ENCODE results near the genes SFXN1, KIAA1191, ARL10, CLTB and TSPAN17.

DNA sequence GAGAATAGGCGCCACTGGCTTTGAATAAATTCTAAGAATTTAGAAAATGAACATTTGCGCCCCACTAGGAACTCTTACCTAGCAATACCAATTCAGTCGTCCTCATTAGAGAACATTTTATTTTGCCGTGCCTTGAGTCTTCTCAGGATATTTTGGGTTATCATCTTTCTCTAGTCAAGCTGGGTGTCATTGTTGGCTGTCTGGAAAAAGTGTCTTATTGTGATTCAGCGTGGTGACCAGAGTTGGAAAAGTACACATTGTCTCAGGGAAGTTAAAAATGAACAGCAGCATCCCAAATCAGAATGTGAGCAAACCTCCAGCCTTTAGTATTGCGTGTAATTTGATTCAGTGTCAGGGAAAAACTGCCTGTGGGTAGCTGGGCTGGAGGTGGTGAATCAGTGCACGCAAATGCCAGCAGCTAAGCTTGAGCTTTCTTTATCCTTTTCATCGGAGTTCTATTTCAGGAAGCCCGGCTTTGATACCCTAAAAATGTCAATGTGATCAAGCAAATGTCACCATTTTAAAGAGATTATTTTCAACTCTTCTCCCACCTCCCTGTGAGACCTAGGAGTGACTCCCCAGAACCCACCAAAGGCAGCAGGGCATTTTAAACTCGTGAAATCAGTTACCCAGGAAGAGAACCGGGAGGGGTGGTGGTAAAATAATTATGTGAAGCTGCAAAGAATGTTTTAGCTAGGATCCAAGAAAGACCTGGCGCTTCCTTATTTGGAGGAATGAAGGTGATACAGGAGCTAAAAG is 25.8 kb upstream of the C5orf47 start:
- PRO-cap, result no peak
- RAMPAGE, long total RNA, 5 experiments, result no peak in any of the 5 experiments
- RRBS, result no CpG with 5 or more reads among the region's 12 CpGs

DNA sequence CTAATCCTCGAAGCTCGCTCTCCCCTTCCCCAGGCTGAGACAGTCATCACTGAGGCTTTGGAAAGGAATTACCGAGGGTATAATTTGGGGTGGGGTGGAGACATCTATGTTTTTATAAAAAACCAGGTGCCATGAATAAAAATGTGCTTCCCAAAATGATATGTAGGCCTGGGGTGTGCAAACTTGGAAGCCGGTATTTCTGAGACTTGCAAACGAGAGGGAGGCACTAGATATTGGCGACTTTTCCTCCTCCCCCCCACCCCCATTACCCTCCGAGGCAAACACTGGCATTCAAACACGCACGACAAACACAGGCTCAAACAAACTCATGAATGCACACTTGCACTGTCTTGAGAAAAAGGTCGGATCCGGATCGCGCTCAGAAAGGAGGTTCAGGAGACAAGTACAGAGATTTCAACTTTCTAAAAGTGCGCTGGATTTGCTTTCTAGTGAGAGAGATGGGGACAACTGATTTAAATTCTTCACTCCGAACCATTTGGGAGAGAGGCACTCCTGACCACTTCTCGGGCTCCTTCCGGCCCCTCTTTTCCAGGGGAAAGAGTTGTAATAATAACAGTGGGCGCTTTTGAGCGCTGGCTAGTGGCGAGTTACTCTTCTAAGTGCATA is 833 bp upstream of the MSX2 start:
- PRO-cap, result no peak
- RAMPAGE, long total RNA, 5 experiments, result no peak in any of the 5 experiments
- RRBS, result no CpG with 5 or more reads among the region's 20 CpGs

DNA sequence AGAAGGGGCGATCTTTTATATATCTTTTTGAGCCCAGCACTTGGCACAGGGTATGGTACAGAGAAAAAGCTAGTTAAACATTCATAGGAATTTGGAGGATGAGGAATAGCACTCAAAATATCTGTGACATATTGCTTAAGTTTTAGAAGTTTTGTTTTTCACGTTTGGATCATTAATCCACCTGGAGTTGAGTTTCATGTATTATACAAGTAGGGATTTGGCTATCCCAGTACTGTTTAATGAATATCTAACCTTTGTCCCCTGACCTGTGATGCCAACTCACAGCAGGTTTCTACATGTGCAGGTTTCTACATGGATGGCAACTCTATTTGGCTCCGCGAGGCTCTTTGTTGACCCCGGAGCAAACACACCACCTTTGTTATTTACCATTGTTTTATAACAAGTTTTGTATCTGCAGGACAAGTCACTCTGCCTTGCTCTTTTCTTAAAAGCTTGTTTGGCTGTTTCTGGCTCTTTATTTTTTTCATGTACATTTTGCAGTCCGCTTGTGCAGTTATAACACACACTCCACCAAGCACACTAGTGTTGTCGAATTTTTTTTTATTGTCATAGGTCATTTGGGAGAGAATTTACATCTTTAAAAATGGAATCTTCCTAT is 926 bp upstream of the SFXN1 start:
- PRO-cap, result no peak
- RAMPAGE, long total RNA, 5 experiments, result no peak in any of the 5 experiments
- RRBS, result no CpG with 5 or more reads among the region's 7 CpGs

DNA sequence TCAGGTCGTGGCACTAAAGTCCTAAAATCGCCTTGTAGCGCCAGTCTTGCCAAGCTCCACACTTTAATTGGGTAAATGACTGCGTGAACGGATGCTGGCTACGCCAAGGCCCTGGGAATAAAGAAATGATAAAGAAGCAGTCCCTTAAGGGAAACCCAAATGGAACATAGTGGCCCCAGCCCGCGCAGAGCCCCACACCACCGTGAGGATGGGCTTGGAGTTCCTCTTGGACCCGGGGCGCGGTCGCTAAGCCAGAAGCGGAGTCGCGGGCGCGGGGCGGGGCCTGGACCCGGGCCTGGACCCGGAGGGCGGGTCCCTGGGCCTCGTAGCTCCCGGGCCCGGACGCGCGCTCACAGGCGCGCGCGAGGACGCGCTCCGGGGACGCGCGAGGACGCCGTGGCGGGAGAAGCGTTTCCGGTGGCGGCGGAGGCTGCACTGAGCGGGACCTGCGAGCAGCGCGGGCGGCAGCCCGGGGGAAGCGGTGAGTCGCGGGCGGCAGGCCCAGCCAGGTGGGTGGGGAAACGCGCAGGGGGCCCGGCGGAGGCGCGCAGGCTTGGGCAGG is at the start of gene SFXN1:
Gene SFXN1, plus strand, starts transcription at position 402 of the 562 bp plus-strand sequence.
- PRO-cap, result bidirectional peak, plus-strand start at position 402 of the sequence, minus-strand start at position 248 of the sequence
- RAMPAGE, long total RNA, 5 experiments, result start-site peak on the plus strand in 5 of 5 experiments, centred at positions 402 to 438 of the sequence, 72 to 435 reads per replicate
- RRBS, result 2% methylated on average over 48 of the region's 61 CpGs

DNA sequence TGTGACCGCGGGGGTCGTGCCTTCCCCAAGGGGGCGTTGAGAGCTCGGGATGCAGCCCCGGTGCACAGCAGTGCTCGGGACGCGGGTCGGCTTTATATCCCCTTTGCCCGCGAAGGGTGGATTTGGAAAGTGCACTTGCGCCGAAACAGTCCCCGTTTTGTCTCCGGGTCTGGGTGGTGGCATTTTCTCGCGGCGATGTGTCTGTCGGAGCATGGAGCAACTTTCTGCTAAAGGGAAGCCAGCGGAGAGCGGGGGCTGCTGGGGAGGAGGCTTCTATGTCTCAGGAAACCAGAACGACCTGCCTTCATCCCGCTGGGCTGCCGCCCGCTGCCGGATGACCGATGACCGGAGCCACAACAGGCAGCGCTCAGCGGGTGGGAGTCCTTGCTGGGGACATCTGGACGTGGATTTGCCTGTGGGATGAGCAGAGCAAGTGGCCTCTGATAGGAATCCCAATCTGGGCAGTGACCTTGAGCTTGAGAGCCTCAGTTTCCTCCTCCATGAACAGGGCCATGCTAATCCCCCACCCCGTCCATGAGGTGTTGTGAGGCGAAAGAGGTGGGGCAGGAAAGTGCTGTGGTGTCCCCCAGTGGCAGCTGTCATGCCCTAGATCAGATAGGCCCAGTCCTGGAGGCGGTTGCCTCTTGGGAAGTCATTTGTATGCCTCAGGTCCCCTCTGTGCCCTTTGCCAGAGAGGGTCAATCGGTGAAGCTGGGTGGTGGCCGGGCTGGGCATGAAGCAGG is 681 bp downstream of the HRH2 start:
- PRO-cap, result no peak
- RAMPAGE, long total RNA, 5 experiments, result no peak in any of the 5 experiments
- RRBS, result 17% methylated on average over 9 of the region's 37 CpGs

- PRO-cap, result no peak
- RAMPAGE, long total RNA, 5 experiments, result no peak in any of the 5 experiments
- RRBS, result no CpG with 5 or more reads among the region's 2 CpGs
These were observed 88.9 kb downstream of the HRH2 start for GRCh38 chr5:175746716-175747224.

DNA sequence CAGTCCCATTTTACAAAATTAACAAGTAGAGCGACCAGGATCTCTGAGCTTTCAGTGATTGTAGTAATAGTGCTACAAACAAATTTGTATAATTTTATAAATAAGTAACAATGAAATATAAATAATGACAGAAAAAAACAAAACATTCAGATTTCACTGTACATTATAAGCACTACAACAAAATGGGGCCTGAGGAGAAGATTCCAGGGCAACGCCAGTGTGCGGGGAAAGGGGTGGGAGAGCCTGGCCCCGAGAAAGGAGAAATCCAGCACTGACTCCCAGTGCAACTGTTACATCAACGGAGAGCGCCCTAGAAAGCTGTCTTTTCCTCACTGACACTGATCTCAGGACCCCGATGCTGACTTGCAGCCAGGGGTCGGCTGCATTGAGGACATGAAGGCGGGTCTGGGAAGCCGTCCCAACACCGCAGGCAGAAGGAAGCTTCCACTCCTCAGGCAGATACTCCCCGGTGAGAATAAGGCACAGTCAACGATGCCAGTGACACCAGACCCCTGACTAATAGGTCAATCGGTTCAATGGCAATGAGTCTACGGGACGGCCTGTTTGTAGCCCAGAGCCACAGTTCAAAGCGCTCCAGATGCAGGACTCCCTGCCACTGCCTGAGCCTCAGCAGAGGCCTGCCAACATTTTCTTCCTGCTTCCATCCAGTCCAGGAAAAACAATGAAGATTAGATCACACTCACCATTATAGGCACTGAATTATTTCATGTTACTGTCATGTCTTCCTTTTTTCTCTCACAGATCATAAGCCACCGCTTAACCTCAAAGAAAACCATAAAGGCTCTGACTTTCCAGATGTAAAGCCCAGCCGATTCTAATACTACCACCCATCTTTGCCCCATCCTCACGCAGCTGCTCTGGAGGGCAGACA is 84.6 kb upstream of the SIMC1 start:
- PRO-cap, result no peak
- RAMPAGE, long total RNA, 5 experiments, result no peak in any of the 5 experiments
- RRBS, result no CpG with 5 or more reads among the region's 20 CpGs

DNA sequence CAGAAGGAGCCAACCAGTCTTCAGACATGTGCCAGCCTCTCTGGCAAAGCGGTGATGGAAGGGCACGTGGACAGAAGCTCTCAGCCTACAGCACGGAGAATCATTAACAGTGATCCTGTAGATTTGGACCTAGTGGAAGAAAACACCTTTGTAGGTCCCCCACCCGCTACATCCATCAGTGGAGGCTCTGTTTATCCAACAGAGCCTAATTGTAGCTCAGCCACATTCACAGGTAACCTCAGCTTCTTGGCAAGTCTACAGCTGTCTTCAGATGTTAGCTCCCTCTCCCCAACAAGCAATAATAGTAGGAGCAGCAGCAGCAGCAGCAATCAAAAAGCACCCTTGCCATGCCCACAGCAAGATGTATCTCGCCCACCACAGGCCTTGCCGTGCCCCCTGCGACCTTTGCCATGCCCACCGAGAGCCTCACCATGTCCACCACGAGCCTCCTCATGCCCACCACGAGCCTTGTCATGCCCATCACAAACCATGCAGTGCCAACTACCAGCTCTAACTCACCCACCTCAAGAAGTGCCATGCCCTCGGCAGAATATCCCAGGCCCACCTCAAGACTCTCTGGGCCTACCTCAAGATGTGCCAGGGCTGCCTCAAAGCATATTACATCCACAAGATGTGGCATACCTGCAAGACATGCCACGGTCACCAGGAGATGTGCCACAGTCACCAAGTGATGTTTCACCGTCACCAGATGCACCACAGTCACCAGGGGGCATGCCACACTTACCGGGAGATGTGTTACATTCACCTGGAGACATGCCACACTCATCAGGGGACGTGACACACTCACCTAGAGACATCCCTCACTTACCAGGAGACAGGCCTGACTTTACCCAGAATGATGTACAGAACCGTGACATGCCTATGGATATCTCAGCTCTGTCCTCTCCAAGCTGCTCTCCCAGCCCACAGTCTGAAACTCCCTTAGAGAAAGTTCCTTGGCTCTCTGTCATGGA is 51.9 kb downstream of the SIMC1 start:
- PRO-cap, result no peak
- RAMPAGE, long total RNA, 5 experiments, result start-site peak on the plus strand in 2 of 5 experiments, centred at positions 352 to 623 of the sequence, 15 to 42 reads per replicate
- RRBS, result no CpG with 5 or more reads among the region's 16 CpGs

DNA sequence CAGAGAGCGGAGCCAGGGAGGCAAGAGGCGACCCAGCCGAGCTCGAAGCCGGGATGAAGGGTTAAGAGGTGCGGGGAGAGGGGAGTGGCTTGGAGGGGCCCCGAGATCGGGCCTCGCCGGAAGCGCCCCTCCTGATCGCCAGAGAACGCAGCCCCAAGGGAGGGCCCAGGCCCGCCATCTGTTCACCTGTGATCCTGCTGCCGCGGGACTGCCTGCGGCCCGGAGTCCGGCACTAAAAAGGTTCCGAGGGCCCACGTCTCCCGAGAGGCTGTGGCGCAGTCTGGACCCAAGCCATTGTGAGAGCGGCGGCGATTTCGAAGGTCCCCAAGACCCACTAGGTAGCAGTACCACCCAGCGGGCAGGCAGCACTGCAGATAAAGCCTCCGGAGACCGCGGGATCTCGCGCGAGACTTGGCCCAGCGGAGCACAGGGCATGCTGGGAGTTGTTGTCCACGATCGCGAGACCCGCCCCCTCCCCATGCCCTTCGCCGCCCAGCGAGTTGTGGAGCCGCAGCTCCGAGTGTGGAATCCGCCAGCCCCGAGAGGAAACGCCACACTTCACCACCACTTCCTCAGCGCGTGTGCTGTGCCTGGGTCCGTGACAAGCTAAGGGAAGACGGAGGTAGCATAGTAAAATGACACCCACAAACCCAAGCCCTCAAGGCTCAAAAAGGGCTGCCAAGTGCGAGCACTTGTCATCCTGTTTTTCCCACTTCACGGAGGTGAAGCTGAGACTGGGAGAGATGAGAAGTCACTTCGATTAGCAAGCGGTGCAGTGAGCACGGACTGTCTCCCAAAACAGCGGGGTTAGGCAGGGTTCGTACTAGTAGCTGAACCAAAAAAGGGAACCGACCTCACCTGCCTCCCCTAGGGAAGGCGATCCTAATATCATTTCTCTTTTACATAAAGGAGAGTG is at the start of gene KIAA1191:
Gene KIAA1191, minus strand, starts transcription at position 349 of the 916 bp plus-strand sequence.
- PRO-cap, result bidirectional peak, plus-strand start at position 525 of the sequence, minus-strand start at position 349 of the sequence
- RAMPAGE, long total RNA, 5 experiments, result start-site peak on the minus strand in 4 of 5 experiments, centred at positions 350 to 390 of the sequence, 26 to 68 reads per replicate
- RRBS, result 1% methylated on average over 17 of the region's 60 CpGs

GRCh38 chr5:176365170-176366202 is at the start of gene ARL10:
Gene ARL10, plus strand, starts transcription at chr5:176365487.
- PRO-cap, result bidirectional peak, plus-strand start at chr5:176365487, minus-strand start at chr5:176365413; bidirectional peak, plus-strand start at chr5:176366158, minus-strand start at chr5:176366086
- RAMPAGE, long total RNA, 5 experiments, result no peak in any of the 5 experiments
- RRBS, result 4% methylated on average over 48 of the region's 118 CpGs

- PRO-cap, result no peak
- RAMPAGE, long total RNA, 5 experiments, result start-site peak on the minus strand in 4 of 5 experiments, at chr5:176397630-176398112 at its widest, 14 to 147 reads per replicate
- RRBS, result 100% methylated on average over 2 of the region's 21 CpGs
These were observed 9.1 kb downstream of the HIGD2A start for GRCh38 chr5:176397499-176398230.

DNA sequence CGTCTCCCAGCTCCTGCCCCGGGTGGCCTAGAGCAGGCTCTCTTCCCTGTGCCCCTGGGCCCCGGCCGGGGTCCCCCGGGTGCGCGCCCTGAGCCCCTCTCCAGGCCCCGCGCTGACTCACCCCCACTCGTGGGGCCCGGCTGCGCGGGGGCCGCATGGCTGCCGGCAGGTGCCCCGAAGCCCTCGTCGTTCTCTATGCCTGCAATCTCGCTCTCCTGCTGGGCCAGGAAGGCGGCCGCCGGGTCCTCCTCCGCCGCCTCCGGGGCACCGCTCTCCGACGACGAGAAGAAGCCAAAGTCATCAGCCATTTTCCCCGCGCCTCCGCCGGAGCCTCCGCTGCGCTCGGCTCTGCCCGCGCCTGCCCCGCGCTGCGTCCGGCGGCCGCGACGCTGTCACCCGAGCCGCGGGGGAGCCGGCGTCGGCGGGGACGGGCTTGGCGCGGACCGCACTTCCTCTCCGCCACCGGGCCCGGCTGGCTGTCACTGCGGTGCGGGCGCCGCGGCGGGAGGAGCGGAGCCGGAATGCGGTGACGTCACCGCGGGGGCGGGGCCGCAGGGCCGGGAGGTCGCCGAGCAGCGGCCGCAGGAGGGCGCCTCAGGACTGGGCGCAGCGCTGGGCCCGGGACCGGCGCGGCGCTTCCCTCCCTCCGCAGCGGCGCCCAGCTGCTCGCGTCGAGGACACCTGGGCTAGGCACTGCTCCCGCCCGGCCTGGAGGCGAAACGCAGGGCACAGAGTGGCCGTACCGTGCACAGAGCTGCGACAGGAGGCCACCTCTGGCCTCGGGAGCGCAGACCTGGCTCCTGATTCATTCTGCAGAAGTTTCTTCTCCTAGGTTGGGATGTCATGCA is at the start of gene CLTB:
Gene CLTB, minus strand, starts transcription at position 484 of the 848 bp plus-strand sequence.
- PRO-cap, result bidirectional peak, plus-strand start at position 597 of the sequence, minus-strand start at position 467 of the sequence
- RAMPAGE, long total RNA, 5 experiments, result start-site peak on the minus strand in 4 of 5 experiments, centred at positions 192 to 384 of the sequence, 31 to 392 reads per replicate
- RRBS, result 1% methylated on average over 87 of the region's 102 CpGs

DNA sequence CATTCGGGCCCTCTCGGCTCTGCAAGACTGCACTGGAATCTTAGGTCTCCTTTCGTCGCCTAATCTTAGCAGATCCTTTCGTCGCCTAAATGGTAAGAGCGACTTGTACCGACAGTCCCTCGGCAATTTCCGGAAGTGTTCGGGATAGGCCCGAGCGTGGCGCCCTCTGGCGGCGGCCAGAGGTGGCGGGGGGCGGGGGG is 207 bp upstream of the FAF2 start:
- PRO-cap, result bidirectional peak, plus-strand start outside the sequence, minus-strand start at position 131 of the sequence
- RAMPAGE, long total RNA, 5 experiments, result no peak in any of the 5 experiments
- RRBS, result under 1% methylated on average over 5 of the region's 18 CpGs

DNA sequence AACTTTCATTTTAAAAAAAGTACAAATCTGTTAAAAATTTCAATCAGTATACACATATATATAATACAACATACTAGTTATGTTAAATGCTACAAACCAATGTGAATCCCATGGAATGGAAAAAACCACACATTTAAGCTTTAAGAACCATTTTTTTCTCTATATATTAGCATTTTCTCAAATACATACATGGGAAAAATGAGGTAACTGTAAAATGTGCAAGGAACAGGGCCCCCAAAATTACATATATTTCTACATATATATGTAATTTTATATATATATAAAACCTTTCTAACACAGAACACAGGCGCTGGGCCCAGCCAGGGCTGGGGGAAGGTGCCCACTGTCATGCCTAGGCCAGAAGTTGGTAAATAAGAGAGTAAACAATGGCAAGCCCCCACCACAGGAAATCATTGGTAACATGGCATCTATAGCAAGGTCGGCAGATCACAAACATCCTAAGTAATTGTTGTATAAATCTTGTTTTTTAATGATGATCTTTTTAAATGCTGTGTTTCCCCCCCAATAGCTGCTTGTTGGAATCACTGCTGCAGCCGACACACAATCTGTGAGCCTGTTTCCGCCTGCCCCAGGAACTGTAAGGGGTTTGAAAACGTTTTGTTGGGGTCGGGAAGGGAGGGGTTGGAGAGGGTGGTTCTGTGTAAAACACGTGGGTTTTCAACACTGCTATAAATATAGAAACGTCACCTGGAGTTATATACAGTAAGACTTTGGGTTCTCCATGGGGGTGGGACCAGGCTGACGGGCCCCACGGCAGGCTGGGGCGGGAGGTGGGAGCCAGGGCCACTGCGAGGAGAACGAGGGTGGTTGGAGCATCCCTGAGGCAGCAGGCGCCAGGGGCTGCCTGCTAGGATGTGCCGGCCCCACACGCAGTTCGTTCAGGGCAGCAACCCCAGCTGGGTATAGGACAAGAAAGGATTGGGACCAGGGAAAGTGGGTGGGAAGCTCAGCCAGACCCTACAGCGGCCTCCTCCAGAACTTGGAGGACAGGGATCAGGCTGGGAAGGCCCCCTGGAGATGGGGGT is 10.1 kb downstream of the RNF44 start:
- PRO-cap, result no peak
- RAMPAGE, long total RNA, 5 experiments, result no peak in any of the 5 experiments
- RRBS, result no CpG with 5 or more reads among the region's 18 CpGs

- PRO-cap, result no peak
- RAMPAGE, long total RNA, 5 experiments, result start-site peak on the minus strand in 2 of 5 experiments, at chr5:176531211-176531756 at its widest, 7 reads per replicate
- RRBS, result 51% methylated on average over 6 of the region's 19 CpGs
These were observed 5.9 kb downstream of the RNF44 start for GRCh38 chr5:176531206-176531848.

GRCh38 chr5:176619316-176619657 is 9.3 kb upstream of the GPRIN1 start:
- PRO-cap, result no peak
- RAMPAGE, long total RNA, 5 experiments, result no peak in any of the 5 experiments
- RRBS, result 18% methylated on average over 6 of the region's 20 CpGs

GRCh38 chr5:176647310-176648521 is at the start of gene TSPAN17:
Gene TSPAN17, plus strand, starts transcription at chr5:176647484.
- PRO-cap, result bidirectional peak, plus-strand start at chr5:176647459, minus-strand start at chr5:176647169; unidirectional peak, plus-strand start at chr5:176647694
- RAMPAGE, long total RNA, 5 experiments, result start-site peak on the plus strand in 1 of 5 experiments, at chr5:176647671-176647691 at its widest, 6 reads per replicate
- RRBS, result 5% methylated on average over 24 of the region's 58 CpGs

DNA sequence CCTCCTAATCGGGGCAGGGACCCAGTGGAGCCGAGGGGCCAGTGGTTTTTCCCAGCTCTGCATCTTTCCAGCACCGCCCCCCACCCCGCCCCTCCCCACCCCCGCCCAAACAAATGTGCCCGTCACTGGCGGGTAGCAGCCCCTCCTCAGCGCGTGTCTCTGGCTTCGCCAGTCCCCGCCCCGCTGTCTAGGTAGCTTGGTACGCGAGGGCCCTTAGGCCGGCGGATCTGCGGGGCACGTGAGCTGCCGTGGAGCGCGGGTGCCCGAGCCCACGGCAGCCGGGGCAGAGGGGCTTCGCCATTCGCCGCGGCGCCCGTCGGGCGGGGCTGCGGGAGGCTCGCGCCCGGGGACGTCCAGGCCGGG is 7.1 kb downstream of the UNC5A start:
- PRO-cap, result no peak
- RAMPAGE, long total RNA, 5 experiments, result no peak in any of the 5 experiments
- RRBS, result 2% methylated on average over 22 of the region's 38 CpGs

DNA sequence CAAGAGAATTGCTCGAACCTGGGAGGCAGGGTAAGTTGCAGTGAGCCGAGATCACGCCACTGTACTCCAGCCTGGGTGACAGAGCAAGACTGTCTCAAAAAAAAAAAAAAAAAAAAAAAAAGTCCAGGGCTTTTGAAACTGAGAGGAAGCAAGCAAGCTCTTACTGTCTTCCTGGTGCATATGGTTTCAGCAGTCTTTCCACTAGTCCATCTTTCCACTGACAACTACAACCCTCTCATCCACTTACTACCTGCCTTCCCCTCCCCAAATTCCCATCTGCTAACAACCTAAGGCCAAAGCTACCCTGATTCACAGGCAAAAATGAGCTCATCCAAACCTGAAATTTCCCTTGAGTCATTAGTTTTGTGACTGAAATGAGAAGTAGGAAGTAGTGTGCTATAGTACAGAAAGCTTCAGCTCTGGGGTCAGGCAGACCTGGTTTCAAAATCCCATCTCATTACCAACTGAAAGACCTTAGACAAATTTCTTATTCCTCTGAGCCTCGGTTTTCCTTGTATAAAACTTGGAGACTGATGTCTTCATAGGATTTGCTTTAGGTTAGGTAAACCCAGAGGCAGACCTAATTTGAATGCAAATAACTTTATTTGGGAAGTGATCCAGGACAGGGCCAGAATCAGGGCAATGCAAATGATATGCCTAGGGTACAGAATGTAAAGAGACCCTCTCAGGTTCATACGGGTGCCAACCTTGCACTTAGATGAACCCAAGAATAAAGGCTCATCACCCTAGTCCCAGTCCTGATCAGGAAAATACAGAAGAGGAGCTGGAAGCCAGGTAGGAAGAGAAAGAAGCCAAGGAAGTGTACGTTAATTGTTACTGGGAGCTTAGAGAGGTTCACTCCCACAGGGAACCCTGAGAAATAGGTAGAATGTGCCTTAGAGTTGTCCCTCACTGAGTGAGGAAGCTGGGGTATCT is 2.8 kb upstream of the HK3 start:
- PRO-cap, result bidirectional peak, plus-strand start at position 406 of the sequence, minus-strand start at position 212 of the sequence
- RAMPAGE, long total RNA, 5 experiments, result no peak in any of the 5 experiments
- RRBS, result no CpG with 5 or more reads among the region's 6 CpGs

GRCh38 chr5:177088374-177089108 is 1.8 kb downstream of the FGFR4 start:
- PRO-cap, result no peak
- RAMPAGE, long total RNA, 5 experiments, result no peak in any of the 5 experiments
- RRBS, result no CpG with 5 or more reads among the region's 16 CpGs